Aorta (tissue), 1 donor: ENCODE results near the genes CCDC93, EN1, MARCO and C1QL2.

DNA sequence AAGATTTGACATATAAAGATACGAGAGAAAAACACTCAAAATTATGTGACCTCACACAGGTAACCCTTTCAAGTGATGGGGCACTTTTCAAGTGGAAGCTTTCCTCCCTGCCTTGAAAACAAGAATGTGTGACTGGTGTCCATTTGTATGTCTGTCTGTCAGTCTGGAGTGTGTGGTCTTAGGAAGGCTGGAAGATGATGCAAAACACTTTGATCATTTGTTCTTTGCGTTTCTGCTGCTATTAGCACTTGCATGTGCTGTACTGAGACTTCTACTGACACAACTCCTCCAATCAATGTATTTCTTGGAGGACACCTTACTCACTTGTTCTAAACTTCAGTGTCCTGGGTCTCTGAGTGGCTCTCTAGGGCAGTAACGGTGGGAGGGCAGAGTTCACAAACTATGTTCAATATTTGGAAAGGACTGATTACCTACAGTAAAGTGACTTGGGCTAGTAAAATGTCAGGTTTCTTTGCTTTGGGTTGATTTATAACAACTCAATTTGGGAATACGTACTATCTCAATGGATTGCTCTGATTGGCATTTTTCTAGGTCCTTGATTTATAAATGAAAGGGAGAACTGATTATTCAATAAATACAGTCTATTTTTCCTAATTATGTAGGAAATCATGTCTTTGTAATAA is 49.3 kb upstream of the PAX8 start:
- PRO-cap = no peak

- PRO-cap = no peak
Measured at GRCh38 chr2:113542545-113542853, 44.0 kb downstream of the FOXD4L1 start.

DNA sequence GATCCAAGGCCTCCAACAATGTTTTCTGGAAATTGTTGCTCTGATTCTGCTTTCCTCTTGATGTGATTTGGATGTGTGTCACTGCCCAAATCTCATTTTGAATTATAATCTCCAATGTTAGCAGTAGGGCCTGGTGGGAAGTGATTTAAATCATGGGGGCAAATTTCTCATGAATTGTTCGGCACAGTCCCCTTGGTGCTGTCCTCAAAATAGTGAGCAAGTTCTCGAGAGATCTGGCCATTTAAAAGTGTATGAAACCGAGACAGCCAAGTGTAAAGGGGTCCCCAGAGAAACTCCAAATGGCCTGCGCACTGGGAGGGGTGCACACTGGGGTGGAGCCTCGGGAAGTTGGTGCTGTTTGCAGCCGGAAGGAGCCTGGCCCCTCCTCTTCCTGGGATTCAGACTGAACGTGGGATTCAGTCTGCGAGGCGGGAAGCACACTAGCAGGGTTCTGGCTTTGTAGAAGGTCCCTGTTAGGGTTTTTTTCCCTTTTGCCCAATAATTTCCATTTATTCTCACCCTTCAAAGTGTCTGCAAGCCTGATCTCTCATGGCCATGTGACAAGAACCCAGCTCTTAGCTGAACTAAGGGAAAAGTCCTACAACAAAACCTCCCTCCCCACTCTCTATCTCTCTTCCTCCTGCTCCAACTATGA is 48.8 kb downstream of the RABL2A start:
- PRO-cap = no peak

- PRO-cap = no peak
Measured at GRCh38 chr2:113737589-113738702, 18.5 kb downstream of the SLC35F5 start.

DNA sequence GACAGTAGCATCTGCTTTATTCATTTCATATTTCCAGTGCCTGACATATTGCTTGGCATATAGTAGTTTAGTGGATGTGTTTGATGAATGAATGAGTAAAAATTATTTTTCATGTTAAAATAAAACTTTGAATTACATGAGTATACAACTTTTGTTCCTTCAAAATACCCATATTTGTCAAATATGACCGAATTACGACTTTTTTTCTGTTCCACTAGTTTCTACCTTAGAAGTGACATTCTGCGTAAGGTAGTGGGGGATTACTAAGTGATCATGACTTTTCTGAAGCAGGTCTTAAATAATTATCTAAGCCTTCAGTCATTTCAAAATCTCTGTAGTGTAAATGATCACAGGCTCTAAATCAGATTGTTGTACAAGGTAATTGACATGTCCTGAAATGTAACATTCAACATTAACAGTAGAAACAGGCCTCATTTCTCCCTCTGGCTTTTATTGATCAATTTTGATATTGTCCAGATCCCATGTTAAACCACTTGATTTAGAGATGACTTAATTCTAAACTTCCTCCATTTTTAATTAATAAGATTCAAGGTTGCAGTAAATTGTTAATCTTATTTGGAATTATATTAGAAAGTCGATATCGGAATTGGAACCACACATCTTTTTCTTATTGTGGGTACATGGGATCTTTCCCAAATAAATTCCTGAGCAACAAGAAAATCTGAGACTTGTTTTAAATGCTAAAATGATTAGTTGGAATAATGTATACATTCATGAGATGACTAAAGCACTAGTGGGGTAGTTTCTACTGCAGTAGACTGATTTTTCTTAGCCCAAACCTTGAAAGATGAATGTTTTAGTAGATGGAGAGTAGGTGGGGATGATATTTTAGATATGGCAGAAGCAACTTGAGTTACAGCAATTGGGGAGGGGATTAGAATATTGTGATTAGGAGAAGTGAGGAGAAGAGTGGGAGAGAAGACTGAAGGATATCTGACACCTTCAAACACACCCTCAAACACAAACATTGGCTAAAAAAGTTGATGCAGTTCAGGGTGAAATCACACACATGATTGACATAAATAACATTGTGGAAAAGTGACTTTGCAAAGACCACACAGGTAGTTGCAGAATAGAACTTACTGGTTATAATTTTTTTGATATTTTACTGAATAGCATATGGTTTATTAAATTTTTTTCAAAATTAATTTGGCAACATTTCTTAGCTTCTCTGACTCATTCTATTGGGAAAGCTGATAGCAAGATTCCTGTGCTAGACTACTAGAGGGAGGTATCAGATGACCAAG is 72.5 kb downstream of the ACTR3 start:
- PRO-cap = no peak

- PRO-cap = no peak
Measured at GRCh38 chr2:114442318-114442517, 223 bp upstream of the DPP10 start.

DNA sequence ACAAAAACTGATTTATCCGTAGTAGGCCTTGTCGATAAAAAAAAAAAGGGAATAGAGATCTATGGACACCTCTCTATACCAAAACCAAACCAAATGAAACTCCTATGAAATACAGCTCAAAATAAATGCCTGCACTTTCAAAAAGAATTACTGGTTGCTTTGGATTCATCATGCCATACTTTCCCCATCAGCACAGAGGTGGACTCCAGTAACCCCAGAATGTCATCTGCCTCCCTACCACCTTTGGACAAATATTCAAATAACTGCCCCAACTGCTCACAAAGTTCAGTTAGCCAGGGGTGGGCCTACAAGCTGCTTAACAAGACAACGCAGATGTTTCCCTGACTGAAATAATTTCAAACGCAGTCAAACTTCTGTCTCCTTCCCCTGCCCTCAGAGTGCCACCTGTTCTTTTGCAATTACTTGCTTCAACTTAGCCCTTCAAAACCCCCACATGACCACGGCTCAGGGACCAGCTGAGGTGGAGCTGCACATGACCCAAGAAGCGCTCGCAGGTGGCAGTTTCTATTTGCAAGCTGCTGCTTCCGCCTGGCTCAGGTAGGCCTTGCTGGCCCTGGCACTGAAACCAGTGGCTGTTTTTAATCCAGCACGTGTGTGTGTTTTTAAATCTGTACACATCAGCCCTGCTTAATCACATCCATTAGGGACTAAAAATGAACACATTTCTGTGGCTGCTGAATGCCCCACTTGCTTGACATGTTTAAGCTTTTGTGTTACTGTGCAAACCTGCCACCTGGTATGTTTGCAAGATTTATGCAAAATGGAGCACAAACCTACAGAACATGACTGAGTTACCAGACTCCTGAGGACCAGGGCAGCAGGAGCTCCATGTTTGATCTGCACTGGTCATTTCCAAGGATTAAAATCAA is 95.3 kb downstream of the CCDC93 start:
- PRO-cap = no peak

DNA sequence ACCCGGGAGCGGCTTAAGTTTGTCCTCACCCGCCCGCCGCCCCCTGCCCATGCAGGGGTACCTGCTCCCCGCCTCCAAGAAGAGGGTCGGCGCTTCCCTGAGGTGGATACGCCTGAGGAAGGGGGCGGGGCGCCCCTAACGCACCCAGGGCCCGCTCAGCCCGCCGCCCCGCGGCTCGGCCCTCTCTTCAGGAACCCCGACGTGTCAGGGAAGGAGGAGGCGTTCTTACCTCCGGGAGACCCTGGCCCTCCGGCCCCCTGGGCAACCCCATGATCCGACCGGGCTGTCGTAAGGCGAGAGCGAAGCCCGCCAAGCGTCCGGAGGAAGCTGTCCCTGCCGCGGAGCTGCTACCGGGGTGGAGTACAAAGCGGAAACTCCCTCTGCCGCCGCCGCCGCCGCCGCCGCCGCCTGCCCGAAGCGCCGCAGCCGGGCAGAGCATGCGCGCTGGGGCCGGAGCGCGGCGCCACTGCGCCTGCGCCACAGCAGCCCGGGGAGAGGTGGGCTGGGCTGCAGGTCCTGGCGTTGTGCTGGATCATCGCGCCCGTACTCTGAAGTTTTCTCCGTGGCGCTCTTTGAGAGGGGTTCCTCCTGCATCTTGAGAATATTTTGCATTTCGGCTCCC is at the start of gene CCDC93:
TSS of gene CCDC93 (minus strand) at position 346 of the 622 bp plus-strand sequence.
- PRO-cap = bidirectional peak, plus-strand start at position 480 of the sequence, minus-strand start at position 346 of the sequence

DNA sequence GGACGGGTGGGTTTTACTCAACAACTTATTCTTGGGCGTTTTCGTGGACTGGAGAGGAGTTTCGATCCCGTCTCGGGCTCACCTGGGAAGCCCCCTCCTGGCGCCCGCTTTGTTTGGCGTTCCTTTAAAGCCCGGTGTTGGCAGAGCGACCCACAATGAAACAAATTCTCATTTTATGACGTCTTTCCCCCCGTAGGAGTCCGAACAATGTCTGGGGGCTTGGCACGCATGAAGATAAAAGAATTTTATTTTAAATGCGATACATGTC is 135.4 kb downstream of the INSIG2 start:
- PRO-cap = no peak

GRCh38 chr2:118223966-118224954 is 136.0 kb downstream of the INSIG2 start:
- PRO-cap = no peak

DNA sequence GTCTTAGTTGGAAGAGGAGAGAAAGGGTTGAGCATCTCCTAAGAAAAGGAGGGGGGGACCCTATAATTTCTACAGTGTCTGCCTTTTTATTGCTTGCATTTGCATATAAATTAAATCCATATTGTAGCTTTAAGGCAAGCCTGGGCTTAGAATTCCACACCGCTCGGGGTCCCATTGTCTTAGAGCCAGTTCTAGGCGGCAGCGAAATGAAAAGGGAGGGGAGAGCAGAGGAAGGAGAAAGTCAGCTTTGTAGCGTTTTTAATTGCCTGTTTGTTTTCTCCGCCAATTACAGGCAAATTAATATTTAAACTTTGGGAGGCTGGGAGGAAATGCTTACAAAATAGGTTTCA is 39.4 kb downstream of the EN1 start:
- PRO-cap = no peak

GRCh38 chr2:118846367-118847491 is 719 bp downstream of the EN1 start:
- PRO-cap = no peak

DNA sequence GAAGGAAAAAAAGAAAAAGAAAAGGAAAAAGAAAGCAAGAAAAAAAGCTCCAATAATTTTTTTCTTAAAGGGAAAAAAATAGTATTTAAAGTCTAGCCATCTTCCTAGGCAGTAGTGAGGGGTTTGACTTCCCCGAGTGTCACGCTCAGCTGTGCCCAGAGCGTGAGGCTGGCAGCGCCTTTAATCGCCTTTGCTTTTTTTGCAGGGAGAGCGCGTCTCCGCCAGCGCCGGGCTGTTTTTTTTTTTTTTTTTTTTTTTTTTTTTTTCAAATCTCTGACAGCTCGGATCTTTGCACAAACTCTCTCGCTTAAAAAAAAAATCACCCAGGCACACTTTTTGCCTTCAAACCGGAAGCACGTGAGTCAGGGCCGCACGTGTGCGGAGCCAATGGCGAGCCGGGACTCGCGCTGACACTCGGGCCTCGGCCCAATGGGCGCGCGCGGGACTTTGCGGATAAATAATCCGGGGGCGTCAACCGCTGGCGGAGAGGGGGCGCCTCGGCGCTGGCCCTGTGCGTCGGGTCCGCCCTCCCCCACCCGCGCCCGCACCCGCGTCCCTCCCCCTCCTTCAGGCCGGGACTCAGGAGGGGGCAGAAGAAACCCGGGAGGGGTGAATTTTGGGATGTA is at the start of gene EN1:
TSS of gene EN1 (minus strand) at position 157 of the 626 bp plus-strand sequence.
- PRO-cap = no peak

- PRO-cap = no peak
Measured at GRCh38 chr2:118941789-118942462, at the start of gene MARCO. TSS of gene MARCO (plus strand) at chr2:118942194.

DNA sequence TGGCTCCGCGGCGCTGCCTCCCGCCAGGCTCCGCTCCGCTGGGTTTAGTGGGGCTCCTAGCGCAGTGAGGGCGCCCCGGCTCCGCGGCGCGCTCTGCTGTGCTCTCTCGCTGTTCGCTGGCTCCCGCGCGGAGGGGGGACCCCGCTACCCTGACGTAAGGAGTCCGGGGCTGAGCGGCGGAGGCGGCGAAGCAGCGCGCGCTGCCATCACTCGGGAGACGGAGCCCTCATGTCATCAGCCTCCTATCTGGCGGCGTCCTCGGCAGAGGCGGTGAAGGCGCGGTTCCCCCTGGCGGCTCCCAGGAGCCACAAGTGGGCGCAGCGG is at the start of gene C1QL2:
TSS of gene C1QL2 (minus strand) at position 95 of the 324 bp plus-strand sequence.
- PRO-cap = no peak

- PRO-cap = no peak
Measured at GRCh38 chr2:119222376-119223108, 1.1 kb upstream of the STEAP3 start.

DNA sequence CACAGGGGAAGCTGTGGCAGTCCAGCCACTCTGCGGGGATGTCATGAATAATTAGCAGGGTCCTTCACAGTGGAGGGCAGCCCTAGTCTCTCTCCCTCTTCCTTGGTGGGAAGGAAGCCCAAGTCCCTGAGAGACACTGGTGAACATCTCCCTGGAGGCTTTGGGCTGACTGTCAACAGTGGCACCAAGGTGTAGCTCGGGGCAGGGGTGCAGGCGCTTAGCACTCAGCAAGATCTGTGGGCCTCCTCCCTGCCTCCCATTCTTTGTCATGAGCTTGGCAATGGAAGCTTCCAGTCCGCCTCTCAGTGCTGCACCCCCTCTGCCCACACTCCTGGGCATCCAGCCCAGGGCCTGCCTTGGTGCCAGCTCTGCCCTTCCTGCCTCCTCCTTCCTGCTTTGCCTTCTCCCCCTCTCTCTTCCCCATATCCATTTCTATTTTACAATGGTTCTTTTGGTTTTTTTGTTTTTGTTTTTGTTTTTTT is 59.4 kb downstream of the STEAP3 start:
- PRO-cap = no peak

GRCh38 chr2:119293771-119294429 is 70.3 kb downstream of the STEAP3 start:
- PRO-cap = no peak

DNA sequence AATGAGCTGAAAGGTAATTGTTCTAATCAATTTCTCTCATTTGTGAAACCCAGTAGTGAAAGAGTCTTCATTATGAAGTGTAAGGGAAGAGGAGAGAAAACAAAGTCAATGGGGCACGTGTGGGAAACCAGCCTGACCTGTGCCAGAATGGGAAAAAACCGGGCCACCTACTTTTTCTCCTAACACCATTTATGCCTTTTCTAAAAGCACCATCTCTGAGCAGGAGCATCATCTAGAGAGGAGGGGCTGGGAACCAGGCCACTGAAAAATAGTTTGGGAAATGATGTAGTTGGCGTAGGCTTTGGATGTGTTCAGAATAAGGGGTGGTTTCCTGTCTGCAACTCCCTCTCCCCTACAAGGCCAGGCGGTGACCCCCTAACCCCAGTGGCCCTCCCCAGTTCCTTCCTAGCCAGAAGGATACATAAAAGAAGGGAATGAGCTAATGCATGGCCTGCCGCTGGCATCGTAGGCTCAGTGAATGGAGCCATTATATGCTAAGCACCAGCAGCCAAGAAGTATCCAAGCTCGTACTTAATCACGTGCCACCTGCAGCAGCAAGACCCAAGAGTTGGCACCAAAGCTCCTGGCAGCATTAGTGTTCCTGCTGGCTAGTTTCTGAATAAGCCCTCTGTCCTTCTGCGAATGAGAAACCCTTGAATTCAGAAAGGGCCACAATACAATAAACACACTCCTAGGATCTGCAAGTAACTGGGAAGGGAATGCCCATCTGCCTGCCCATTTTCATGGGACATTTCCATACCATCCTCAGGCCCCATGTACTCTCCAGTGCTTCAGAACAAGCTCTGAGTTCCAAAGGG is 4.2 kb downstream of the DBI start:
- PRO-cap = no peak

DNA sequence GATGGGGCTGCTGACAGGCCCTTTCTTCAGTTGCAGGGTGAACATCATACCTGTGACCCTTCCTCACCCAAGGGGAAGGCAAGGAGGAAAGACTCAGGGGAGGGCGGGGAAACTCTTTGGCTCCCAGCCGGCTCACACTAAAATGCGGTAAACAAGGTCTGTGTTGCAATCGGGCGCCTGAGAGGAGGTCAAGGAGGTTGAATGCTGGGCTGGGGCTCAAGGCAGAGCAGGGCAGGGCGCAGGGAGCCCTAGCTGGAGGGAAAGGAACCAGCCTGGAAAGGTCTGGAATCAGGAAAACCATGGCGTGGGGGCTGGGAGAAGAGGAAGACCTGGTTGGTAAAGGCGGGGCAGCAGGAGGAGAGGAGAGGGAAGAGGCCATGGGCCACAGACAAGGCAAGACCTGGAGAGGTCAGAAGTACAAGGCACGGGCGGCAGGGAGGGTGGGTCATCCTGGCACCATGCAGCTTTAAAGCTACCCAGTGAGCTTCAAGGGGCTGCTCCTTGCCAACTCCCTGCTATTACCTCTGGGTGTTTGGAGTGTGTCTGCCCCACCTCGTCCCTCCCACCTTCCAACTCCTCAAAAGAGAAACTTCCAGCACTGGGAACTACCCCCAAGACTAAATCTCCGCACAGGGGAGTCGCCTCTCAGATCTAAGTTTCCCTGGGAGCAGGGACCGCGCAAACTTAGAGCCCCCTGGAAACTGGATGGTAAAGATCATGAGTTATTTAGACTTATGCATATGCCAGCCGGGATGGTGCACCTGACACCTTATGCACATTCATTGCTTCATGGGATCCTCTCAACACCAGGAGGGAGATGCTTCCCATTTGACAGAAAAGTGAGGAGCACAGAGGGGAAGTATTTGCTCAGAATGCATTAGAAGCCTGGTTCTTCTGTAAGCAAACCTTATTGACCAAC is 4.6 kb upstream of the TMEM37 start:
- PRO-cap = no peak